HGPS cell (cell line): ENCODE results near the genes THY1 and NECTIN1.

DNA sequence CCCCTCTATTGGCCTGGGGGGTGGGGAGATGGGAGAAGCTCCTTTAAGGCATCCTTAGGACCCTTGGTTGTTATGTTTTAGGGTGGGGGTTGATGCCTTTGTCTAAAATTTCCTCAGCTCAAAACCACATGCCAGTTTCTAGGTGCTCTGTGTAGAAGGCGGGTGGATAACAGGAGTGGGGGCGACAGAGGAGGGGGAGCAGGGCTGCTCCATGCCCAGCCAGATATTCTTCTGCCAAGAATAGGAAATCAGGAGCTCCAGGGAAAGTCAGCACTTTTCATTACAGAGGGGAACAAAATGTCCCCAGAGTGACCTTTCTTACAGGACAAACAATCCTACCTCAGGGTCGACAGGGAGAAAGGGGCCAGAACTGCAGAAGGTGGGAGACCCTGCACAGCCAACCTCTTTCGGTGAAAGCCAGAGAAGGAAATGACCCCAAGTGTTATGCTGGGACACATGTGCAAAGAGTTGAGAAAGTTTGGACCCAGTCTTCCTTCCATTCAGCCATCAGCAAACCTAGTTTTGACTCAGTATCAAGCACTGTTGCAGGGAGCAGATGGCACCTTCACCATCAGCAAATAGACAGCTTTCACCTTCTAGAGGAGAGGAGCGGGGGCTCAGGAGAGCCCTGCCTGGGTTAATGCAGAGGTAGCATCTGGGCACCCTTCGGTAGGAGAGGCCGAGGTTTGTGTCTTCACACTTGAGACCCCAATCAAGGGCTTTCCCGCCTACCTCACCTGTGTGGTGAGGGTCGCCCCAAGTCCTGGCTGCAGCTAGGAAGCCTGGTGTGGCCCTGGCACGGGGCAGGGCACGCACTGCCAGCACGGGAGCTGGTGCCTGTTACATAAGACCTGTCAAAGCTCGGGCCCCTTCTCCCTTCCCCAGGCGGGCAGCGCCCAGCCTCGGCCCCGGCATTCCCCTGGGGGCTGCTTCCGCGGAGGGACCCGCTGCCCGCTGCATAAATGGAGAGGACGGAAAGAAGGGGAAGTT lies 16.1 kb upstream of the MFRP start:
- RRBS: no CpG with 5 or more reads among the region's 22 CpGs

DNA sequence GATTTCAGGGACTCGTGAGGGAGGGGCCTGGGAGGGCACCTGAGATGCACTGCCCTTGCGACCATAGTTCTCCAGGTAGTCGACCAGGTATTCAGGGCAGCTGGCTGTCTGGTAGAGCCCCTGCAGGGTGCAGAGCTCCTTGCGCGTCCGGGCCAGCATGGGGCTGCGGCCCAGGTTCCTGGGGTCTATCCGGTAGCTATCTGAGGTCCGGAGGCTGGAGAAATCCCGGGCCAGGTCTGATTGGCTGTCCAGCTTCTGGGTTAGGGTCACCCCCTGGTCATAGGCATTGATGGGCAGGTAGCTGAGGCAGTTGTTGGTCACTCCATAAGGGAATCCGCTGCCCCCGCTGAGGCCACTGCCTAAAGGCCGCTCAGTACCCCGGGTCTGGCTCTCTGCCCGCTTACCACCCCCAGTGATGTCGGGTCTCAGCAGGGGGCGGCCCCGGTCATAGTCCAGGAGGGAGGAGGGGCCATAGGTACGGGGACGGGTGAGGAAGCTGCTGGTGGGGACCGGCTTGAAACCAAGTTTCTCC lies 8.6 kb downstream of the USP2 start:
- RRBS: 77% methylated on average over 11 of the region's 21 CpGs

GRCh38 chr11:119423110-119423649 lies at the start of gene THY1:
Gene THY1, minus strand, starts transcription at chr11:119423172.
- RRBS: 19% methylated on average over 12 of the region's 26 CpGs

DNA sequence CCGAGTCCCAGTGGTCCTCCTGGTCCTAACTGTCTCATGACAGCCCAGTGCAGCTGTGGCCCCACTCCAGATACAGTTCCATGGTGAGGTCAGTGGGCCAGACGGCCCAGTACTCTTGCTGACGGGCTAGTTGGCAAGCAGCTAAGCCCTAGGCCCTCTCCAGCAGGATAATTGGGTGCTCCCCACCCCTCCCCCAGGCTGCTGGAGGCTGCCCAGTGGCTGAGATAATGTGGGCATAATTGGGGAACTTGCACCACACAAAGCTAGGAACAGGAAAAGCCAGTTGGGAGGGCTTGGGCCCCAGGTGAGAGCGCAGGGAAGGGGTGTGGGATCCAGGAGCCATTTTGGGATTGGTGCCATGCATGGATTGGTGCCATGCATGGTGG lies 48.0 kb downstream of the NECTIN1 start:
- RRBS: no CpG with 5 or more reads among the region's 4 CpGs

GRCh38 chr11:119729075-119729684 lies at the start of gene NECTIN1:
Gene NECTIN1, minus strand, starts transcription at chr11:119729200.
- RRBS: 1% methylated on average over 53 of the region's 73 CpGs

- RRBS: no CpG with 5 or more reads among the region's 2 CpGs
These were observed 51.2 kb upstream of the NECTIN1 start for GRCh38 chr11:119780272-119780535.

- RRBS: no CpG with 5 or more reads among the region's 11 CpGs
These were observed 162.4 kb downstream of the TRIM29 start for GRCh38 chr11:119975558-119975947.

DNA sequence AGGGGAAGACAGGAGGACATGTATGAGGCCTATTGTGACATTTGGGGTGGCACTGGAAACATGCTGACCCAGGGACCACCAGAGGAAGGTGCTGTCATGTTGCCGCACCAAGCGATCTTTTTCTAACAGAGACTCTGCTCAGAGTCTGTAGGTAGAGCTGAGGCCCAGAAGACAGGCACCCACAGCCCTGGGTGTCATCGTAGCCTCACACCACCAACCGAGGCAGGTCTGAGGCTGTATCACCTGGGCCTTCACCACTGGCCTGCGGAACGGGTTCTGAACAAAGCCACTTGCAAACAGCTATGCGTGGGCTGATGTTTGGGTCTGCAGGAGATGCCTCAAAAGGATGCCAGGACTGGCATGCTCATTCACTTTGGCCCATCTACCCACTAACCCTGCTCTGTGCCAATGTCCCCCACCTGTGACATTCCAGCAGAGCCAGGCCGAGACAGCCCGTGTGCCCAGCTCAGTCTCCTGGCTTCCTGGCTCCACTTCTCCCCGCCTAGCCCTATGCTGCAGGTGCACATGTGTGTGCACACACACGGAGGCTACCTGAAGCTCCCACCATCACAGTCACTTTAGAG lies 3.7 kb downstream of the TRIM29 start:
- RRBS: no CpG with 5 or more reads among the region's 11 CpGs

- RRBS: 81% methylated on average over 4 of the region's 37 CpGs
These were observed 676 bp downstream of the TRIM29 start for GRCh38 chr11:120137125-120137749.

GRCh38 chr11:120214481-120214948 lies 3.7 kb downstream of the OAF start:
- RRBS: no CpG with 5 or more reads among the region's 7 CpGs

- RRBS: 47% methylated on average over 8 of the region's 23 CpGs
These were observed 14.3 kb downstream of the OAF start for GRCh38 chr11:120224777-120225894.

- RRBS: no CpG with 5 or more reads among the region's 11 CpGs
These were observed 18.7 kb upstream of the TLCD5 start for GRCh38 chr11:120306330-120306877.

GRCh38 chr11:120364958-120365285 lies 28.7 kb downstream of the ARHGEF12 start:
- RRBS: no CpG with 5 or more reads among the region's 3 CpGs

DNA sequence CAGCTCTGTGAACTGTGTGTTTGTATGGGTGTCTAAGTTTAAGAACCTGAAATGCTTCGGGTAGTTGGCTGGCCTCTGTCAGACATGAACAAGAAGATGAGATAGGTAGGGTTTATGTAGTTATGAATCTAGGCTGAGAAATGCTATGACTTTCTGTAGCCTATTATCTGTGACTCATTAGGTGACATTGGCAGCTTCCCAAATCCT lies 29.5 kb upstream of the GRIK4 start:
- RRBS: no CpG with 5 or more reads among the region's 1 CpG

DNA sequence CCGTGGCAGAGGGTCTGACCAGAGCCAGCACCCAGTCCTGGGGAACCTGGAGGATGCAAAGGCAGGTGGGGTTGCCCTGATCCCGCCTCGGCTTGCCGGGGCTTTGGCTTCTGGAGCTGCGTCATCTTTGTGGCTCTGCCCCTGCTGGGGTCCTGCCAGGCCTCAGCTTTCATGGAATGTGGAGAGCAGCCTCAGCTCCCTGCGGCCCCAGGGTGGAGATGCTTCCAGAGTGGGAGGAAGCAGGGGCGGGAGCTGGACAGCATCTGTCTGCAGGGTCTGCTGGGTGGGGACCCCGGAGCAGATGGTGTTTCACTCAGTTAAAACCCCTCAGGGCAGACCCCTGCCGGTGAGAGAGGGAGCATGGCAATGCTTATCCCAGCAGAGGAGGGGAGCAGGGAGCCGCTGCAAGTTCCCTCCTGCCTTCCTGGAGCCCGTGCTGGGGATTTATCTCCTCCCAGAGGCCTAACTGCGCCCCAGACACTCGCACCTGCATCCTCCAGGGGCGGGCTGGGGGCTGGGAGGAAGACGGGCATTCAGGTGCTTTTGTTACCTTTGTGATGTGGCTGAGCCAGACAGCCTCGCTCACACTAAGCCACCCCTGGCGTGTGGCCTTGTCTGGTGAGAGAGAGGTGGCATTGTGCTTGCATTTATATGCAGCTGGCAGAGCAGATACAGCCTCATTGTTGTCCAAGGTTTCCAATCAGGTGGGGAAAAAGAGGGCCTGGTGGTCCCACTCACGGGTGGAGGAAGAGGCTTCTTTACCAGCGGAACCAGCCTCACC lies 15.7 kb downstream of the GRIK4 start:
- RRBS: 17% methylated on average over 1 of the region's 19 CpGs

DNA sequence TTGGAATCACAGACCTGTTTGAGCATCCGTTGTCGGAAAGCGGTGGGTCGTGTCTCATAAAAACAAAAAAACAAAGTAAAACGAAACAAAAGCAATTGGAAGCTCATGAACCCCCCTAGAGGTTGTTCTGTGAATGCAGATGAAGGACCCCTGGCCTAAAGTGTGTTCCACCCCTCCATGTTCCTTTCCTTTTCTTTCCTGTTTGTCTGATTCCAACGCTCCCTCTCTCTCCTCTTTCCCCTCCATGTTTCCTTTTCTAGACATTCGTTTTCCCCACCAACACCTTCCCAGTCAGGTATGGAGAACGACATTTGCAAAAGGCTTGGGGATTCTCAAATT lies 203.8 kb downstream of the GRIK4 start:
- RRBS: no CpG with 5 or more reads among the region's 8 CpGs

- RRBS: no CpG with 5 or more reads among the region's 4 CpGs
These were observed 9.3 kb upstream of the TECTA start for GRCh38 chr11:121091617-121092250.

DNA sequence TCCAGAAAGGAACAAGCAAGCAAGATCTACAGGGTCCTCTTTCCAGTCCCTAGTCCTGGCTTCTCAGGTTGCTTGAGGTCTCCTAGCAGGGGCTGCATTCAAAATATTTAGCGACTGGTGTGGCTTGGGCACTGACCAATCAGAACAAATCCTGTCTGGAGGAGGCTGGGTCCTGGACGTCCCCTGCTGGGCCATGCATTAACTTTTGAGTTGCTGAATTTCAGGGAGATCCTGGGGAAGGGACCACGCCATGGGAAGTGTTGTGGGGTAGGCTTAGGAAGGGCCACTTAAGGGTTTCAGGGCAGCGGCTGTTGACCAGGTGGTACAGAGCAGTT lies 27.3 kb downstream of the SORL1 start:
- RRBS: no CpG with 5 or more reads among the region's 4 CpGs

DNA sequence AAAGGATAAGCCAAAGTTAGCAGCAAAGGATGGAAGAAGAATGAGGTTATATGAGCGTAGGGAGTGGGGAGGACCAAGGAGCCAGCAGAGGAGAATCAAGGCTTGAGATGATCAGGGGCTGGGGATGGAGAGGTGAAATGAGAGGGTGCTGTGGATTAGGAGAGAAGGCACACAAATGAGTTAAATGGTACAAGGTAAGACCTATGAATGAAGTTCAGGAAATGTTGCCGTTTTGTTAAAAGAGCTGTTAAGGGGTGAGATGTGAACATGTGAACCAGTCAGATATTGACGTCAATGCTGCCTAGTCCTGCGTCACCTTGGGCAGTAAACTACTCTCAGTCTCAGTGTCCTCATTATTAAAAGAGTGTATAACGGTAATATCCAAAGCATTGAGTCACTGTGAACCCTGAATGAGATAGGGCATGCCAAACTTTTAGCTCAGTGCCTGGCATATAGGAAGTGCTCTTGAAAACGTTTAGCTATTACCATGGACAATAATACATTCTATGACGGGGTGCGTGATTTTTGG lies 33.0 kb downstream of the SORL1 start:
- RRBS: no CpG with 5 or more reads among the region's 8 CpGs